GM12892 (cell line): Measurements from ENCODE around the gene SLC7A5.

DNA sequence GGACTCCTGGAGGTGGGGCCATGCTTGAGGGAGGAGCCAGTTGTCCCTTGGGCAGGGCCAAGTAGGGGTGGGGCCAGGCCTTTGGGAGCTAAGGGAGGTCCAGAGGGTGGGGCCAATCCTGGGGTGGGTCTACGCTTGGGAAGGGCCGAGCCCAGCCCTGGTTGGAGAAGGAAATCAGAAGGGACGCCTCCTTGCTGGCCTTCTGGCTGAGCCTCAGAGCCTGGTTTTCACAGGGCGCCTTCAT, 41.3 kb upstream of the JPH3 start:
- RRBS, result no CpG with 5 or more reads among the region's 4 CpGs

DNA sequence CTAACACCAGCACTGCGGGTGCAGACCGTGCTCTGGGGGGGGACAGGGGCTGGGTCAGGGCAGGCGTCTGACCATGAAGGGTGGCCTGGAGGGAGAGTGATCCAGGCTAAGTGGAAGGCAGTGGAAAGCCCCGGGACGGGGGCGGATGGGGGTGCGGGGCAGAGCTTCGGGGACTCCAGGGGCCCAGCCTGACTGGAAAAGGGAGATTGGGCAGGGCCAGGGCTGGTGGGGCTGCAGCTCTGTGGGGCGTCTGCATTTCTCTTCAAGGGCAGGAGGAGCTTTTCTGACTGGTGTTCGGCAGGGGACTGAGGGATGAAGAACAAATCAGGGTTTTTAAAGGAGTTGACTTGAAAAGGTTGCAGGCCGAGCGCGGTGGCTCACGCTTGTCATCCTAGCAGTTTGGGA, 42.2 kb downstream of the SLC7A5 start:
- RRBS, result no CpG with 5 or more reads among the region's 14 CpGs

GRCh38 chr16:87829079-87829933, 40.0 kb downstream of the SLC7A5 start:
- RRBS, result no CpG with 5 or more reads among the region's 26 CpGs

GRCh38 chr16:87858534-87858857, 10.8 kb downstream of the SLC7A5 start:
- RRBS, result no CpG with 5 or more reads among the region's 10 CpGs

DNA sequence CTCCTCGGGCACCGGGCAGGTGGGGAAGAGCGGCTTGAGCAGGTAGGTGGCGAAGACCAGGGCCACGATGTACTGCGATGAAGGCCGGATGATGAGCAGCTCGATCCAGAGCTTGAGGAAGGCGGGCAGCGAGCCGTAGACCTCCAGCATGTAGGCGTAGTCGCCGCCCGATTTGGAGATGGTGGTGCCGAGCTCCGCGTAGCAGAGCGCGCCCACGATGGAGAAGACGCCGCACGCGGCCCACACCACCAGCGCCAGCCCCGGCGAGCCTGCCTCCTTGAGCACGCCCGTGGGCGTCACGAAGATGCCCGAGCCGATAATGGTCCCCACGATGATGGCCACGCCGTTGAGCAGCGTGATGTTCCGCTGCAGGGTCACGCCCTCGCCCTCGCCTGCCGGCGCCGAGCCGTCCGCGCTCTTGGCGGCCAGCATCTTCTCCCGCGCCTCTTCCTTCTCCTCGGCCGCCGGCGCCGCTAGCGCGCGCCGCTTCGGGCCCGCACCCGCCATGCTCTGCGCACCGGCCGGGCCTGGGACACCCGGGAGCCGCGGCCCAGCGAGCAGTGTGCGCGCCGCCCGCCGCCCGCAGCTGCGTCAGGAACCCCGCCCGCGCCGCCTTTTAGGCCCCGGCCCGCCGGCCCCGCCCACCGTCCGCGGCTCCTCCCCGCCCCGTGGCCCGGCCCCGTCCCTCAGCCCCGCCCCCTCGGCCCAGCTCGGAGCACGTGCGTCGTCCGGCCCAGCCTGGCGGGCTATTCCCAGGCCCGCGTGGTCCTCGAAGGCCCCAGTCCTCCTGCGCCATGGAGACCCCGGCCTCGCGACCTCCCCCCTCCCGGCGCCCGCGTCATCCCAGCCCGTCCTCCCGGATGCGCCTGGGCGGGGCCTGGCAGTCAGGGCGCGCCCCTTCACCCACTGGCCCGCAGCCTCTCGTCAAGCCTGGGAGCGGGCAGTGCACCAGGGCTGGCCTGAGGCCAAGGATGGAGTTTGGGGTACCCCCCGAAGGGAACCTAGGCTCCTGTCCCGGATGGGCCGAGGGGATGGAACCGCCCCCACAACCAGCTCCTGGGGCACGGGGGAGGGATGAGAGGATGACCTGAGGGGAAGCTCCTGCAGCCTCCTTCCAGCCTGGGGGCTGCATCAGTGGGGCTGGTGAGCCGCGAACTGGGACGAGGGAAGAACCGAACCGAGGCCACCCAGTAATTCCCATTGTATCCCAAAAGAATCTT, at the start of gene SLC7A5:
Gene SLC7A5, minus strand, starts transcription at position 592 of the 1,220 bp plus-strand sequence.
- RRBS, result 2% methylated on average over 24 of the region's 130 CpGs

GRCh38 chr16:87918228-87918793, 18.0 kb downstream of the CA5A start:
- RRBS, result no CpG with 5 or more reads among the region's 16 CpGs

DNA sequence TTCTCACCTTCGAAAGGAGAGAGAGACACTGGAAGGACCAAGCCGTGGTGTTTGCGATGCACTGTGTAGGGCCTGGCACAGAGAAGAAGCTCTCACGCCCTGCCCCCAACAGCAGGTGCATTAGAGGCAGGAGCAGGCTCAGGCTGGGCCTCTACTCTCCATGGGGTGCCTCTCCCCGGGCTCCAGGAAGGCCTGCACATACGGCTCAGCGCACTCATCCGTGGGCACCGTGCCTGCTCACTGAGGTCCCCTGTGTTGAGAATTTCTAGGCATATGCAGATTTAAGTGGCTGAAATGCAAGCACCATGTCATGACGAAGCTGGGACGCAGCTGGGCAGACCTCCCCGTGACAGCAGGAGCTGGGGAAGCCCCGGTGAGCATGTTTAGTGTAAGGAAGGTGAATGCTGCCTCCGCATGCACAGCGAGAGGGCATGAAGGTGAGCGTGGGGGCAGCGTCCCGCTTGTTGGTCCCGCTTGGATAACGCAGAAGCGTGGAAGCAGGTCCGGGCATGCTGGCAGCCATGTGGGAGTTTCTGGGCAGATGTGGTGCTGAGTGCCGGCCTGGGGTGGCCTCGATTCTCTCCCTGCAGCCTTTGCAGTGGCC, 11.9 kb downstream of the CA5A start:
- RRBS, result under 1% methylated on average over 2 of the region's 24 CpGs

GRCh38 chr16:87931534-87932317, 4.6 kb downstream of the CA5A start:
- RRBS, result 93% methylated on average over 8 of the region's 27 CpGs

GRCh38 chr16:88143495-88144523, 192.6 kb downstream of the BANP start:
- RRBS, result 21% methylated on average over 6 of the region's 47 CpGs

DNA sequence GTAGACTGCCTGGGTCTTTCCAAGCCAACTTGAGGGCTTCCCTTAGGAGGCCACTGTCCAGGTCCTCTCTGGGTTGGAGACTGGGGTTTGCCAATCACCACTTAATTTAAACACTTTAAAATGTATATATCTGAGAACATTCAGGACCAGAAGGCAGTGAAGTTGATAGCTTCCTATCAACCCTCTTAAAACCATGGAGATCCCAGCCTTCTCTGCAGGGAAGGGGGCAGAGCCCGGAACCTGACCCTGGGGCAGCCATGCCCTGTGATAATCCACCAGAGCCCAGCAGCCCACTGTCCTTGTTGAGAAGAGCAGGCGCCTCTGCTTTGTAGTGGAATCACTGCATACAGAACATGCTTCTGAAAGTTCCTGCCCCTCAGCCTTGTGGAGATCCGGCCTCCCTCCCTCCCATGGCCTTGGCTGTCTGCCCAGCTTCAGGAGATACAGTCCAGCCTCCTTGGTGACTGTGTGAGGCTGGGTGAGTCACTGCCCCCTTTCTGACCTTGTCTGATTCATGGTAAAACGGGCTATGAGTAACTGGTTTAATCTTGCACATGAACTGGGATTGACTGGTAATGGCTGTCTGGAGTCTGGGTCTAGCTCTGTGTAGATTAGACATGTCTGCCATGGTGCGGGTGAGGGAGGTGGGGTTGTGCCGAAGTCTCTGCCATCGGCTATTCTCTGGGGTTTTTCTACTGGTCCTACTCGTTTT, 144.1 kb upstream of the ZNF469 start:
- RRBS, result no CpG with 5 or more reads among the region's 8 CpGs

DNA sequence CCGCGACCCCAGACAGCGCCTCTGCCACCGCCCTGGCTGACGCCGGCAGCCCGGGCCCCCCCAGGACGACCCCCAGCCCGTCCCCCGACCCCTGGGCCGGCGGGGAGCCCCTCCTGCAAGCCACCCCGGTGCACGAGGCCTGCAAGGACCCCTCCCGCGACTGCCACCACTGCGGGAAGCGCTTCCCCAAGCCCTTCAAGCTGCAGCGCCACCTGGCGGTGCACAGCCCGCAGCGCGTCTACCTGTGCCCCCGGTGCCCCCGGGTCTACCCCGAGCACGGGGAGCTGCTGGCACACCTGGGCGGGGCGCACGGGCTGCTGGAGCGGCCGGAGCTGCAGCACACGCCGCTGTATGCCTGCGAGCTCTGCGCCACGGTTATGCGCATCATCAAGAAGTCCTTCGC, 15.8 kb upstream of the ZFPM1 start:
- RRBS, result 29% methylated on average over 17 of the region's 39 CpGs

- RRBS, result 5% methylated on average over 13 of the region's 53 CpGs
Observed at GRCh38 chr16:88454102-88454913, 1.2 kb downstream of the ZFPM1 start.

DNA sequence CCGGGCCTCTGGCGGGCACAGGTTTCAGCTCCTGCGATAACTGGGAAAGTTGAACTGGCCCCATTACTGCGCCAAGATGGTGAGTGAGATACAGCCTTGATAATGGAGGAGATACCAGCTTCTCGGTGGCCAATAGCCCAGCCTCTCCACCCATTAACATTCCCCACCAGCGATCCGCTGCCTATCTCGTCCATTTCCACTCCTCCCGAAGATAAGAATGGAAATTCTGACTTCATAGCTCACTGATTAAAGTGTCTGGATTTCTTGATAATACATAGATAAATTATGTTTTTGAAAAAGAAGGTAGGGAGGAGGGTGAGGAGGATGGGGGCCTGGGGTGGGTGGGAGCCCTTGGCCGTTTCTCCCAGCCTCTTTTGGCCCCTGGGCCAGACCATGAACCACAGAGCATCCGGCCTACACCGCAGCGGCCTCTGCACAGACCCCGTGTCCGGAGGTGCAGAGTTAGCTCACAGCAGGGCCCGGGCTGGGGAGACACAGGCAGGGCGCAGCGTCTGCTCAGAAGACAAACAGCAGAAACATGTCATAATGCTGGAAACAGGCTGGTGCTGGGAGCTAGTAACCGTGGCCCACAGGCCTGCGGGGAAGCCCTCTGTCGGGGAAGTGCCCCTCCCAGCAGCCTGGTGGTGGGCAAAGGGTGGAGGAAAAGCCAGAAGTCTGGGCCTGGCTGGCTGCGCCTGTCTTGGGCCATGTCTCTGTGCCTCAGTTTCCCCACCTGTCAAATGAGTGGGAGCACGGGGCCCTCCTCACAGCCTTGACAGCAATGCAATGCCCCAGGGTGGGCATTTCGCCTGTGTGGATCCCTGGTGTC, 11.9 kb downstream of the ZFPM1 start:
- RRBS, result no CpG with 5 or more reads among the region's 24 CpGs

GRCh38 chr16:88477941-88478947, 25.2 kb downstream of the ZFPM1 start:
- RRBS, result 59% methylated on average over 2 of the region's 41 CpGs

DNA sequence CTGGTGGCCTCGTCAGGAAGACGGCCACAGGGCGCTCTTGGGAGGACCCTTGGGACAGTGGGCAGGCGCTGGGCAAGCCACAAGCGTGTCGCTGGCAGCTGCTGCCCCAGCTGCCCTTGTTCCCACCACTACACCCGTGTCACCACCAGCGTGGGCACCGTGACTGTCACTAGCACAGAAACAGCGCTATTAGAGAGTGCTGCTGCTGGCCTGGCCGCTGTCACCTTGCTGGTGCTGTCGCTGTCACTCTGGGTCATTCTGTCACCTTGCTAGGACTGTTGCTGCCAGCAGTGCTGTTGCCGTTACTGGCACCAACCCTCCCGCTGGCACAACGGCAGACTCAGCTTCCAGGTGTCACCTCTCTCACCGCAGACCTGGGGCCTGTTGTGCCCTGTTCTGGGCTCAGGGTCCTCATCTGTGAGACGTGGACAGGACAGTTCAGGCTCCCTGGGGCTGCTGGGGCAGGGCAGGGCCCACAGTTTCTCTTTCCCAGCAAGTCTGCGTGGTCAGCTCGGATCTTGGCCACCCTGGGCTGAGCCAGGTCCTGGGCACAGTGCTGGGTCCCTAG, 47.3 kb downstream of the ZFPM1 start:
- RRBS, result no CpG with 5 or more reads among the region's 19 CpGs

GRCh38 chr16:88525909-88526608, 44.1 kb upstream of the ZC3H18 start:
- RRBS, result no CpG with 5 or more reads among the region's 22 CpGs

GRCh38 chr16:88591965-88592256, 21.7 kb downstream of the ZC3H18 start:
- RRBS, result no CpG with 5 or more reads among the region's 6 CpGs

DNA sequence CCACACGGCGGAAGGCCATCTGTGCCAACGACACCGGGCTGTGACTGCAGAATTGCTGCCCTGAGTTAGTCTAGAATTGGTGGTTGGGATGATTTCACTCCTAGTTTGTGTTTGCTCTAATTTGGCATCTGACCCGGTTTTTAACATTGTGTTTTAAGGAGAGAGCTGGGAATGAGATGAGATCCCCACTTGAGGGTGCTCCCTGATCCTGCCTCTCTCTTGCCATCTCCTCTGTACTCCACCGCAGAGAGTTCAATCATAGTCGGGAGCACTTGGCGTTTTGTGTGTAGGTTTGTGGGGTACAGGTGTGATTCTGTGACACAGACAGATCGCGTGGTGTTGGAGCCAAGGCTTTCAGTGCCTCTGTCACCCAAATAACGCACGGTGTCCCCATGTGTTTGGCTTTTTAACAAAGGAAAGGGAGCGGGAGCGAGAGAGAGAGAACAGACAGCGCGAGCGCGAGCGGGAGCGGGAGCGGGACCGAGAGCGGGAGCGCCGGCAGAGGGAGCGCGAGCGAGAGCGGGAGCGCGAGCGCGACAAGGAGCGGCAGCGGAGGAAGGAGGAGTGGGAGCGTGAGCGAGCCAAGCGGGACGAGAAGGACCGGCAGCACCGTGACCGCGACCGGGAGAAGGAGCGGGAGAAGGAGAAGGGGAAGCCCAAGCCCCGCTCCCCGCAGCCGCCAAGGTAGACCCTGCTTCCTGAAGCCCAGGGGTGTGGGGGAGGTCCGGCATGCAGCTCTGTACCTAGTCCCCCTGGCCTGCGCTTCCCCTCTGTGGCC, 27.3 kb upstream of the IL17C start:
- RRBS, result 8% methylated on average over 7 of the region's 50 CpGs

GRCh38 chr16:88641924-88642582, 3.7 kb downstream of the IL17C start:
- RRBS, result no CpG with 5 or more reads among the region's 16 CpGs

DNA sequence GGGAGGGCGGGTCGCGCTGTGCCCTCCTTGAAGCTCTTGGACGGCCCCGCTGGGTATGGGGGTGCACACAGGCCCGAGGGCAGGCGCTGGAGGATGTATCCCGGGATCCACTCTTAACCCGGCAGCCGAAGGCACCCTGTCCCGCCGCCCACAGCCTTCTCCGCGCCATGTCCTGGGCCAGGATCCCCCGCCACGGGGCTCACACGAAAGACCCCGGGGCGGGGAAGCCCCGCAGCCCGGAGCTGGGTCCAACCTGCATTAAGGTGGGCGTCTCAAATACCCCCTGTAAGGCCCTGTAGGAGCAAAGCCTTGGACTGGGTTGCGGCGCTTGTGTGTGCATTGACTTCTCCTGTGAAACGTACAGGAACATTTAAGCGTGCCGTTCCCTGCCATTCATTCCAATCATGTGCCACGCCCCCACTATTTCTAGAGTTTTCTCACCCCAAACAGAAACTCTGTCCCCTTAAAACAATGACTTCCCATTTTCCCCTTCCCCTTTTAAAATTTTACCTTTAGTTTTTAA, 934 bp upstream of the MVD start:
- RRBS, result no CpG with 5 or more reads among the region's 28 CpGs